ENCODE results near the gene RPS6KC1.

GRCh38 chr1:212008539-212009040 lies 26.8 kb downstream of the INTS7 start:
- PRO-cap, result no peak
- RRBS, 2 experiments, result no CpG with 5 or more reads among the region's 7 CpGs

- PRO-cap, result unidirectional peak, minus-strand start at chr1:212052046
- RRBS, 2 experiments, result no CpG with 5 or more reads among the region's 7 CpGs
These were observed 16.3 kb downstream of the DTL start for GRCh38 chr1:212051767-212052397.

- PRO-cap, result no peak
- RRBS, 2 experiments, result no CpG with 5 or more reads among the region's 3 CpGs
These were observed 52.4 kb downstream of the DTL start for GRCh38 chr1:212087911-212088300.

DNA sequence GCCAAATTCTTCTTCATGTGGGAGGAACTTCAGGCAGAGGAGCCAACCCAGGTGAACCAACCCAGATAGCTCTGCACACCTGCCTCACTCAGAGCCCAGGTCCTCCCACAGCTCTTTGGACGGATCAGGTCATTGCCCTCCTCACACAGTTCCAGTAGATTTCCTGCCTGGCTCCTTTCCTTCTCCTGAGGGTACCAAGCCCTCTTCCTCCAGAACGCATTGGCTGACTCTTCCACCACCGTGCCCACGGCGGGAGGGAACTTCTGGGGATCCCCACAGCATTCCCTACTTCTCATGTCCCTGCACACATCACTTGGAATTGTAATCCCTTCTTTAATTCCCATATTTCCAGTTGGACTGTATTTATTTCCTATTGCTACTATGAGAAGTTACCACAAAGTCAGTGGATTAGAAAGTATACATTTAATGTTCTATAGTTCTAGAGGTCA lies 121.9 kb downstream of the DTL start:
- PRO-cap, result no peak
- RRBS, 2 experiments, result no CpG with 5 or more reads among the region's 5 CpGs

DNA sequence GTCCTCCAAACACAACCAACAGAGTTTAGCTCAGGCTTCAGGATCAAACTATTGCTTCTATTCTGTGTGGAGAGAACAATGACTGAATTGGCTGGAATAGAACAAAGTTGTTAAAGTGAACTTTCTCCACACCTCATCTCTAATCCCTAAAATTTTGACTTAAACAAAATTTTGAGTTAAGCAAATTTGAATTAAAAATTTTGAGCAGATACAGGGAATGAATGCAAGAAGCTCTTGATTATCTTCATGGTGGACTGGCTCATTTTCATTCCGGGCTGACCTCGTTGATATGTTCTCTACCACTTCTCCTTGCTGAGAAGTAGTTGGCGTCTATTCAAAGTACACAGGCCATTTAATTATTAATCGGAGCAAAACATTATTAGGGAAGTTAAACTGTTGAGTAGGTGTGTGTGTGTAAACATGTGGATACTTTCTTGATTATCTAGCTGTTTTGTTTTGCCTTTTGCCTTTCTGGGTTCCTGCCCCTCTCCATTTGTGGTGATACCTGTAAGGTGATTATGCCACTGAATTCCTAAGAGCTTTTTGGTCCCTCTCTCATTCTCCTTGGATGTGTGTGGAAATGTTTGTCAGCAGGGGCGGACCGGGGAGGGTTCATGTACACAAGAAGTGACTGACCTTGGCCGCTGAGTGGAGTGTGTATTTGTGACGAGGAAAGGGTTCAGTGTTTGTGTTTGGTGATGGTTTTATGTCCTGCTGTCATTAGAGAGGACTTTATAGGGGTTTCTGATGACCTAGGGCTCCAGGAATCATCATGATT lies 56.7 kb upstream of the PPP2R5A start:
- PRO-cap, result no peak
- RRBS, 2 experiments, result no CpG with 5 or more reads among the region's 8 CpGs

DNA sequence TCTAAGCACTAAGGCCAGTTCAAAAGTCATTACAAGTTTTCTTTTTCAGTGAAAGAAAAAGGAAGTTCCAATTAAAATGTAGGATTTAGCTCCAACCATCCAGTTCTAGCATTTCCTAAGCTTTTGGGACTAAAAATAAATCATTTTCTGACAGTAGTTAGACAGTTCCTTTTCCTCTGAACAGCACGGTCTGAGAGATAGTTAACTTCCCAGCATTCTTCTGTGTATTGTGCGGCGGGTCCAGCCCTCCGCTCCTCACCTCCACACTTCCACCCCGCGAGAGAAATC lies 38.2 kb upstream of the PPP2R5A start:
- PRO-cap, result no peak
- RRBS, 2 experiments, result no CpG with 5 or more reads among the region's 6 CpGs

DNA sequence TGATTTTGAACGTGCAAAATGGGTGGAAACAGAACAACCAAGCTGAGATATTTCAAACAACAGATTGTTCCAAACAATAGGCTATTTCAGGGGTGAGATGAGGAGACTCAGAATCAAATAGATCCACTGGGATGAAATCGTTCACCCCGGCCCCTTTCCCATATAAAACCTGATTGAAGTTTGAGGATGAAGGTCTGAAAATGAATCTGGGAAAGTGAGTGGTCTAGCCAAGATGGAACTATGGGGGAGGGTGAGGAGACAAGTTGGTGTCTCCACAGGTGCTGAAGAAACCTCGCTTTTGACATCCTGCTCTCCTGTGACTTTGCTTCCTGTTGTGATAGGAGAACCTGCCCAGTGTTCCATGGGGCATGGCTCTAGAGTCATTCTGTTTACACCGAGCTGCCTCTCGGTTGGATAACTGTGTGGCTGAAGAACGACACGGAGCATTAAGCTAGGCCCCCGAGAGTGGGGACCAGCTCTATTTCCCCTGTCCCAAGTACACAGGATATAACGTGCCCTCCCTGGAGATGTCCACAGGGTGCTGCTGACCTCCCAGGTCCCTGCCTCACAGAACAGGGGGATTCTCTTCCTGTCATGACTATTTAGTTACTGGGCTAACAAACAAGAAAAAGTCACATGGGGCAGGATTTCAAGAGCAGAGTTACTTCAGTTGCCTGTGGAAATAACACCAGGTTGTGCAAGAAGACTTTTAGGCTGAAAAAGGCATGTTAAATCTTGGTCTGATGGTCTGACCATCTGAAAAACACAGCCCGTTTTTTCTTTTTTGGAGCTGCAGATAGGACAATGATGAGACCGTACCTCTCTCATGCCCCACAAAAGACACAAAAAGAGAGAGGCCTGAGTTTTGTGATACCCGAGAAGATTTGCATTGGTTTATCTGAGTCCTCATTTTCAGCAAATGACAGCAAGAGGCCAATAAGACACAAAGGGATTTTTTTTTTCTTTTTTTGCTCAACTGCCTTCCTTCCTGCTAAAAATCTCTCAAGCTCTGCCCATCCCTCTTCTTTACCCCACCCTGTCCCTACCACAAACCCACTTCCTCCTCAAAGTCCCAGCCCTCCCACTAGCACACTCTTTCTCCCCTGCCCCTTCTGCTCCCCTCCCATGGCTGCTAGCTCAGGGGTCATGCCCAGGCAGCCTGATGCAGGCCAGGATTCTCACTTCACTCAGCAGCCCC lies 29.3 kb upstream of the PPP2R5A start:
- PRO-cap, result no peak
- RRBS, 2 experiments, result no CpG with 5 or more reads among the region's 13 CpGs

DNA sequence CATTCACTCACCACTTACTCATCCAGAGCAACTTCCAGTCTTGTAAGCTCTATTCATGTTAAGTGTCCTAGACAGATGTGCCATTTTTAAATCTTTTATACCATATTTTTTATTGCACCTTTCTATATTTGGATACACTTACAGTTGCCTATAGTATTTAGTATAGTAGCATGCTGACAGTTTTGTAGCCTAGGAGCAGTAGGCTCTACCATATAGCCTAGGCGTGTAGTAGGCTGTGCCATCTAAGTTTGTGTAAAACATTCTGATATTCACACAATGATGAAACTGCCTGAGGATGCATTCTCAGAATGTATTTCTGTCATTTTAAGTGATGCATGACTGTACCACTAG lies 26.8 kb downstream of the PPP2R5A start:
- PRO-cap, result no peak
- RRBS, 2 experiments, result no CpG with 5 or more reads among the region's 1 CpG

DNA sequence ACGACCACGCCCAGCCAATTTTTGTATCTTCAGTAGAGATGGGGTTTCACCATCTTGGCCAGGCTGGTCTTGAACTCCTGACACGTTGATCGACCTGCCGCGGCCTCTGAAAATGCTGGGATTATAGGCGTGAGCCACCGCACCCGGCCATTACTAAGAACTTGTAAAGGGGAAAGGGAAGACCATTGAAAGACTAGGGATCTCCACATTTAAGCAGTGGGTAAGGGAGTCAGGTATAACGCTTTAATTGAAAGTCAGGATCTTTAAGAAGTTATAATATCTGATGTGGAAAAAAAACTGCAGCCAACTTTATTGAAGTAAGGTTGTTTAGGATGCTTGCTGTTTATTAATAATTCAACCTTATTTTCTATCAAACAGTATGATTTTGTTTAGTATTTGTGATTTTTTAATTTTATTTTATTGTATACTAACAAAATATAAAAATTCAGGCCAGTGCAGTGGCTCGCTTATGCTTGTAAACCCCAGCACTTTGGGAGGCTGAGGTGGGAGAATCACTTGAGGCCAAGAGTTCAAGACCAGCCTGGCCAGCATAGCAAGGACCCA lies 44.7 kb downstream of the PPP2R5A start:
- PRO-cap, result no peak
- RRBS, 2 experiments, result no CpG with 5 or more reads among the region's 11 CpGs

DNA sequence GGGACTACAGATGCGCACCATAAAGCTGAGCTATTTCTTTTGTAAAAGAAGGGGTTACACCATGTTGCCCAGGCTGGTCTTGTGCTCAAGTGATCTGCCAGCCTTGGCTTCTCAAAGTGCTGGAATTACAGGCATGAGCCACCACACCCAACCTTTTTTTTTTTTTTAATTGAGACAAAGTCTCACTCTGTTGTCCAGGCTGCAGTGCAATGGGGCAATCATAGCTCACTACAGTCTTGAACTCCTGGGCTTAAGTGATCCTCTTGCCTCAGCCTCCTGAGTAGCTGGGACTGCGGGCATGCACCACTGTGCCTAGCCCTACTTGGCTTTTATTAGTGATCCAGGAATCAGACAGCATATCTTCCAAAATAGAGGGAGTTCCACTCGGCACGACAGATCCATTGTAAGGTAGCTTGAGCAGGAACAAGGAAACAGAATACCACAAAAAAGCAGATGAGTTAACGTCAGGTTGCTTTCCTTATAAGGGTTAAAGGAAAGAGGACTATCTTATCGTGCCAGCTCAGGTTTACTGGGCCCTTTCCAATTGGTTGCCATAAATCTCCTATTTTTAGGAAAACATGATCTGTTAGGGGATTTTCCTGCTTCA lies 45.1 kb downstream of the NENF start:
- PRO-cap, result no peak
- RRBS, 2 experiments, result no CpG with 5 or more reads among the region's 6 CpGs

DNA sequence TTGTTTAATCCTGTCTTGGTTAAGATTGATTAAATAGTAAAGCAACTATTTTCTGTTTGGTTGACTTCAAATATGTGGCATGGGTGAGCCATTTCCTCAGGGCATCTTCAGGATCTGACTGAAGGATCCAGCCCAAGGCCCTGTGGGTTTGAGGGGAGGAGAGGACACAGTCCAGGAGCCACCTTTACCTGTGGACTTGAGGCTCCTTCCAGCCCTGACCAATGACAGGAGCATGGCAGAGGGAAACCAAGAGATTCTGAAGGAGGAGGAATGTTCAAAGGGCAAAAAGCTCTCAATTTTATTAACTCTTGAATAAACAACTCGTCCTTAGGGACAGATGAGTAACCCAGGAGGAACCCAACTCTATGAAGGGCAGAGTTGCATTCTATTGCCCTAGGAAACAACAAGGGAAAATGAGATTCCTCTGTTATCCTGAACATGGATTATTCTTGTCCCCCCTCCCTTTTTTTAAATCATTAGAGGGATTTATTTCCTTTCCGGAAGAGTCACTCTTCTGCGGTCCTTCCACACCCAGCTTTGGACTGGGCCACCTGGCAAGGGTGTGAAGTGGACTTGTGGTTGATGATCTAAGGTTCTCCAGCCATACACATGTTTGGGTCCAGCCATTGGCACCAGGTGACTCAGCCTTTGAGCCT lies 49.7 kb downstream of the NENF start:
- PRO-cap, result no peak
- RRBS, 2 experiments, result no CpG with 5 or more reads among the region's 3 CpGs

GRCh38 chr1:212484679-212485748 lies 52.3 kb downstream of the NENF start:
- PRO-cap, result no peak
- RRBS, 2 experiments, result 100% methylated on average over 2 to 3 of the region's 14 CpGs

DNA sequence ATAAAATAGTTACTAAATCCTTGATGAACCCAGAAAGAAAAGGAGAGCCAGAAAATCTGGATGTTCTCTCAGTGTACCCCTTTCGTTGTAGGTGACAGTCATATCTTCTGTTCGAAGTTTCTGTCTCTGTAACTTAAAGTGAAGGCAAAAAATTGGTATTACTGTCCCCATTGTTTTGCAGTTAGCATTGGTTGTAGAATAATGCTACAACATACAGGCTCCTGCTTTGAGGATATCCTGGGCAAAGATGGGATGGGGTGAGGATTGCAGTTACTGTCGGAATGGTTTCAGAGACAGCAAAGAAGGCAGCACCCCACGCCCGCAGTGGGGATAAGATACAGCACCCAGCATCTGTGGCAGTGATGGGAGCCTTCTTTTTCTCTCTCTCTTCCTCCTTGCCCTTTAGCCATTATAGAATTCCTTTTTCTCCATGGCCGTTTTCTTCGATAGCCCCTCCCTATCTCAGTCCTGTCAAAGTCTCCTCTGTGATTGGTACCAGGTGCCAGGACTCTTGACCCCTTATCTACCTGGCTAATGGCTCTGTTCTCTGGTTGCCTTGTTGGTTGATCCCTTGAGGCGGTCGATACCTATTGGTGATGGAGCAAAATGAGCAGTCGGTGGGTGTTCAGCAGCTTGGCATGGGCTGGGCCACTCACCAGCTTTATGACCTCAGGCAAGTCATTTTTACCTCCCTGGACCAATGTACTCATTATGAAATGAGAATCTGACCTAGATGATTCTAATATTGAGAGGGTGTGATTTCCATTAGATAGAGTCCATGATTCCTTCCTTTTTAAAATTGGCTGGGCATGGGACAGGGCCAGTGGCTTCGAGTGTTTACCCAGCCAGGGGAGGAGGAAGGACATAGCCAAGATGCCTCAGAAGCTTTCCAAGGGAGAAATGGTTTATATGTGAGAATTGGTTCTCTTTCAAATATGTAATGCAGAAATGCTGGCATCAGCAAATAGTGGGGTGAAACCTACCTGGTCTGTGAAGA lies 2.0 kb downstream of the ATF3 start:
- PRO-cap, result no peak
- RRBS, 2 experiments, result no CpG with 5 or more reads among the region's 11 CpGs

DNA sequence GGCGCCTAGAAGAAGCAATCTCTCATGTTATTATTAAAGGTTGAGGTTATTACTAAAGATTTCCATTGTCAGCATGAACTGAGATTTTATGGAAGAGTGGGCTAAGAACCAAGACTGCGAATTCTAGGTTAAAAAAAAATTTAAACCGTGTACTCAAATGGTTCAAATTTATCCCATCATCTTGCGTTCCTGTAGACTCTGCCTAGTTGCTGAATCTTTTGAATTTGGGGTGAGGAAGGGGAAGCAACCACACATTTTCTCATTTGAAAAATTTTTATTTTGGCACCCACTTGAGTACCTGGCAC lies 298 bp upstream of the GARIN4 start:
- PRO-cap, result no peak
- RRBS, 2 experiments, result no CpG with 5 or more reads among the region's 4 CpGs

DNA sequence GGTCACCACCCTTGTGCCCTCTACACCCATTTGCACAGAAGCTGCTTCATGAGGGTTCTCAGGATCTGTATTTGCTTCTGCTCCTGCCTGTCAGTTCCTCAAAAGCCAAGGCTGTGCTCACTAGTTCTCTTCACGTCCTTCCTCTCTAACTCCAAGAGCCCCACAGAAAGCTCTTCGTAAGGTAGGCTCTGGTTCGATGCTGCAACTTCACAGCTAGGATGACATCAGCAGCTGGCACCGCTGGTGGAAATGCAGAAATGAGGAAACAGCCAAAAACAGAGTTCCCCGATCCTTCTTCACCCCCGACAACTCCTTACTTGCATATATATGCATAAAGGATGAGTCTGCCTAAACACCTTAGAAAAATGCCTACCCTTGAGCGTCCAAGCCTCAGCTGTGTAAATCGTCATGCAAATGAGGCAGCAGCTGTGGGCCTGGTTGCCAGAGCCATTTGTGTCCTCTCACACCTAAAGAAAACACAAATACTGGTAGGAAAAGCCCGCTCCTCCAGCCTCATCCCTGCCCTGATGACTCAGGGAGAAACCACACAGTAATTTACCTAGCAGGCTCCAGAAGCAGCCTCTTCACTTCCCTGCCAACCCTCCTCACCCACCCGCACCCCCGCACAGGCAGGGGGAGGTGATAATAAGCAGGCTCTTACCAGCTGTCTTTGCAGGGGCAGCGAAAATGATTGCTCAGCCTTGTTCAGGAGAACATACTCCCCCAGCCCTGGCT lies 28.2 kb downstream of the BATF3 start:
- PRO-cap, result no peak
- RRBS, 2 experiments, result no CpG with 5 or more reads among the region's 12 CpGs

GRCh38 chr1:212749791-212750614 lies 41.6 kb downstream of the NSL1 start:
- PRO-cap, result no peak
- RRBS, 2 experiments, result no CpG with 5 or more reads among the region's 5 CpGs

DNA sequence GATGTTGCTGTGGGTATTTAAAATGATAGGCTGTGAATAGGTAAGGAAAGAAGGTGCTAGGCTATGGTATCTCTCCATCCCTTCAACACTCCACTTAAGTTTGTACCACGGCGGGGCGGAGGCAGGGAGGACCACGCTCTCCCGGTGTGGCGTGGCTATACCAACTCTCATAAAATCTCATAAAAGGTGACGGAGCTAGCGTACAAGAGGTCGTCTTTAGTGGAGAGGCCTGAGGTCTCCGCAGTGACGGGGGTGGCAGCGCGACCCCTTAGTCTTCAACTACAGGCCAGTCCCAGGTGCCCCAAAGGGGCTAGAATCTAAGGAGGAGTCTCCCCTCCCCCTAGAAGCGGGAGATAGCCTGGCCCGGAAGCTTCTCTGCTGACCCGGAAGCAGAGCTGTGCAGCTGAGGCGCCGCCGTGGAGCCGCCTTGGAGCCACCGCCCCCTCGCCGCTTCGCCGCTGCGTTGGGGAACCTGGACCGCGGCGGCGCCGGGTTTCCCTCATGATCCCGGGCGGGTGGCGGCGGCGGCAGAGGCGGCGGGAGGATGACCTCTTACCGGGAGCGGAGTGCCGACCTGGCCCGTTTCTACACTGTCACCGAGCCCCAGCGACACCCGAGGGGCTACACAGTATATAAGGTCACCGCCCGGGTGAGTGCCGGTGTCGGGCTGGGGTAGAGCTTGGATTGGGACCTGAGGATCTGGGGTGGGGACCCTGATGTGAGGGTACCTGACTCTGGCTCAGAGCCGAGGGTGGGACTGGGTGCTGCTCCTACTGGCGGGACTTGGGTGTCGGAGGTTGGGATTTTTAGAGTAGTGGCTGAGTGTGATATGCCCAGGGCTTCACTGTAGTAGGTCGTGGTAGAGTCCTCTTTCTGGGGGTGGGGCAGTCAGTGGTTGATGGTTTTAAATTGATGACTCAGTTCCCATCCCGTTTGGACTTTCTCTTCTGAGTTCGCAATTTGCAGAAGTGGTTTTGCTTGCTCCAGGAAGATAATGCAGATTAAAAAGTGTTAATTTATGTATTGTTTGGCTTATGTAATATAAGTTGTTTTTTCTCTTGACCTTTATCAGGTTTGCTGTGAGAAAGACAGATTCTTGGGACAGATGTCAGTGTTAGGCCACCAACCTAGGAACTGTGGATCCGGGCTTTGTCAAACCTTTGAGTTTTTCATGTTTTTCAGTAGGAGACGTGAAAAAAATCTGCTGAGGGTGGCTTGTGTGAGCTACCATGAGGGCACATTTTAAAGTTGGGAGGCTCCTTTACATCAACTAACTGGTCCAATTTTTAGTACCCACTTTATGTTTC lies at the start of gene RPS6KC1:
Gene RPS6KC1 (plus strand): TSS at position 381 of the 1,307 bp plus-strand sequence.
- PRO-cap, result bidirectional peak, plus-strand start at position 96 of the sequence, minus-strand start at position 94 of the sequence; bidirectional peak, plus-strand start at position 518 of the sequence, minus-strand start at position 319 of the sequence
- RRBS, 2 experiments, result under 1 to 2% methylated on average over 14 to 25 of the region's 57 CpGs

DNA sequence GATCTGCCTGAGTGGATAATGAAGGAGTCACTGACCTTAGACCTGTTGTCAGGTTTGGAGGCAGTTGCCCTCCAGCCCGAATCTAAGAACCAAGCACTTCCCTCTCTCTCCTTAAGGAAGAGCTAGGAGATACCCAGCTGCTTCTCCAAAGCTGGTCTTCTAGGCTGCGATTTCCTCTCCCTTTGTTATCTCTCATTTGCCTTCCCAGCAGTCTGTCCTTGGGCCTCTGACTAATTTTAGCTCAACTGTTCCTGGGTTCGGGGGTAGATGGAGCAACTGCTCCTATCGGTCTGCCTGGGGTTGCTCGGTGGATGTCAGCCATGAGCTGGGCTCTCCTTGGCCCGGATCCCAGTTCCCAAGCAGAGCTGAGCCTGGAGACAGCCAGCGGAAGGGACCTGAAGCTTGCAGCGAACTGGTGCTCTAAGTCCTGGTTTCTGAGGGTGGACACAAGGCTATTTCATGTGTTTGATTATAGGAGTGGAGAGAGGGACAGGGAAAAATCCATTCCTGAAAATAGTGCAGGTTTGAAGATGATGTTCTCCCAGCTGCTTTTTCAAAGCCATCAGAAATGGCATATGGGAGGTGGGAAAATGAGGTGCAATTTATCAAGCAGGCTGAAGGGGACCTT lies 423.0 kb downstream of the RPS6KC1 start:
- PRO-cap, result no peak
- RRBS, 2 experiments, result no CpG with 5 or more reads among the region's 8 CpGs

DNA sequence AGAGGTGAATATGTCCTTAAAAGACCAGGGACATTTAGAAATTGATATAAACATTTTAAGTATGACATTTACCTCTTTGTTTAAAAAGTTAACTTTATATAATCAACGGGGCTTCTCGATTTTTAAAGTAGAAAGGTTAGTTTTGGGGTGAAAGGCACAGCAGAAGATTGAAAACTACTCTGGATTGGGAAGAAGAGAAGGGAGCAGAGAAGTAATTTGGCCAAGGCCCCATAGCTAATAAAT lies 405.4 kb upstream of the PROX1 start:
- PRO-cap, result no peak
- RRBS, 2 experiments, result no CpG with 5 or more reads among the region's 2 CpGs

DNA sequence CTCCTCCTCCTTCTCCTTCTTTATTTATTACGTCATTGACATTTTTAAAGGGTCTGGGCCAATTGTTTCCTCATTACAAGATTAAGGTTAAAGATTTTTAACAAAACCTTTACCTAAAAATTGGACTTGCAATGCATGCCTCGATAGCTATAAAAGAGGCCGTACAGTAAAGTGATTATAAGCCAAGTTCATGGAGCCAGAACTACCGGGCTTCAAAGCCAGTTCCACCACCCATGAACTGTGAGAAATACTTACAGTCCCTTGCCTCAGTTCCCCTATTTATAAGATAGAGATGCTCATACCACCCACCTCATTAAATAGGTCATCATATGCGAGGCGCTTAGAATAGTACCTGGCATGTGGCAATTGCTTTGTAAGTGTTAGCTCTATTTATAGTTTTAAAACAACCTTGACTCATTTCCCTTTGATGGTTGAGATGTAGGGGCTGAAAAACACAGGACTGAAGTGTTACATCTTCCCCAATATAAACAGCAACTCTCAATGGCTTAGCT lies 19.9 kb upstream of the SMYD2 start:
- PRO-cap, result no peak
- RRBS, 2 experiments, result no CpG with 5 or more reads among the region's 6 CpGs